NB4 (cell line): ENCODE data around the gene XPC.

DNA sequence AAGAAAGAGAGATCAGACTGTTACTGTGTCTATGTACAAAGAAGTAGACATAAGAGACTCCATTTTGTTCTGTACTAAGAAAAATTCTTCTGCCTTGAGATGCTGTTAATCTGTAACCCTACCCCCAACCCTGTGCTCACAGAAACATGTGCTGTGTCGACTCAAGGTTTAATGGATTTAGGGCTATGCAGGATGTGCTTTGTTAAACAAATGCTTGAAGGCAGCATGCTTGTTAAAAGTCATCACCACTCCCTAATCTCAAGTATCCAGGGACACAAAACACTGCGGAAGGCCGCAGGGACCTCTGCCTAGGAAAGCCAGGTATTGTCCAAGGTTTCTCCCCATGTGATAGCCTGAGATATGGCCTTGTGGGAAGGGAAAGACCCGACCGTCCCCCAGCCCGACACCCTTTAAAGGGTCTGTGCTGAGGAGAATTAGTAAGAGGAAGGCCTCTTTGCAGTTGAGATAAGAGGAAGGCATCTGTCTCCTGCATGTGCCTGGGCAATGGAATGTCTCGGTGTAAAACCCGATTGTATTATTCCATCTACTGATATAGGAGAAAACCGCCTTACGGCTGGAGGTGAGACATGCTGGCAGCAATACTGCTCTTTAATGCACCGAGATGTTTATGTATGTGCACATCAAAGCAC lies 10.3 kb upstream of the RAF1 start:
- RRBS, result no CpG with 5 or more reads among the region's 11 CpGs

- RRBS, result 97% methylated on average over 6 of the region's 22 CpGs
Measured at GRCh38 chr3:12908263-12908841, 67.0 kb upstream of the RPL32 start.

GRCh38 chr3:12926570-12927076 lies 85.3 kb upstream of the RPL32 start:
- RRBS, result no CpG with 5 or more reads among the region's 9 CpGs

- RRBS, result no CpG with 5 or more reads among the region's 15 CpGs
Measured at GRCh38 chr3:12954780-12955480, 113.6 kb upstream of the RPL32 start.

- RRBS, result no CpG with 5 or more reads among the region's 18 CpGs
Measured at GRCh38 chr3:12959657-12960314, 113.4 kb downstream of the IQSEC1 start.

GRCh38 chr3:12967538-12967792 lies 105.8 kb downstream of the IQSEC1 start:
- RRBS, result 2% methylated on average over 26 of the region's 35 CpGs

DNA sequence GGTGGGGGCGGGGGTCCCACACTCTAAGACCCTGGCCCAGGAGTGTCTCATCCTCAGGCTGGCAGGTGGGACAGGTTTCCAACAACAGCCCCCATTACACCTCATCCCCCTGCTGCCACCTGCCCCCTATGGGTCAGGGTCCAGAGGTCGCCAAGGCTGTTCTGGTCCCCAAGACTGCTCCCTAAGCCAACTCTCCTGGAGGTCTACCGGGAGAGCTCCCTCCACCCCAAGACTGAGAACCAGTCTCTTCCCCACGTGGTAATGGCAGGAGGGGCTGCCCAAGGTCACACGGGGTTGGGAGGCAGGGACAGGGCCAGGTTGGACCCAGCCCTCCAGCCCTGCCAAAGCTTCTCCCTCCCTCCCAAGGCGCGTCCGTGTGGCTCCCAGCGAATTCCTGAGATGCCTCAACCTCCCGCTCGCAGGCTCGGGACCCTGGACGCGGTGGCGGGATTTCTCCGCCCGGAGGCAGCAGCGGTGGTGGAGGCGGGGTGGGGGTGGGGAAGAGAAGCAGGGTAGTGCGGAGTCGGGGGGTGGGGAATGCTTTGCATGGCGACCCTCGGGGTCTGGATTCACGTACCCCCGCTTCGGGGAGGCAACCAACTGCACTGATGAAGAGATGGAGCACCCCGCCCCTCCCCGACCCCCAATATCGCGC lies 80.1 kb downstream of the IQSEC1 start:
- RRBS, result no CpG with 5 or more reads among the region's 30 CpGs

- RRBS, result no CpG with 5 or more reads among the region's 7 CpGs
Measured at GRCh38 chr3:13080536-13080820, 7.2 kb upstream of the IQSEC1 start.

DNA sequence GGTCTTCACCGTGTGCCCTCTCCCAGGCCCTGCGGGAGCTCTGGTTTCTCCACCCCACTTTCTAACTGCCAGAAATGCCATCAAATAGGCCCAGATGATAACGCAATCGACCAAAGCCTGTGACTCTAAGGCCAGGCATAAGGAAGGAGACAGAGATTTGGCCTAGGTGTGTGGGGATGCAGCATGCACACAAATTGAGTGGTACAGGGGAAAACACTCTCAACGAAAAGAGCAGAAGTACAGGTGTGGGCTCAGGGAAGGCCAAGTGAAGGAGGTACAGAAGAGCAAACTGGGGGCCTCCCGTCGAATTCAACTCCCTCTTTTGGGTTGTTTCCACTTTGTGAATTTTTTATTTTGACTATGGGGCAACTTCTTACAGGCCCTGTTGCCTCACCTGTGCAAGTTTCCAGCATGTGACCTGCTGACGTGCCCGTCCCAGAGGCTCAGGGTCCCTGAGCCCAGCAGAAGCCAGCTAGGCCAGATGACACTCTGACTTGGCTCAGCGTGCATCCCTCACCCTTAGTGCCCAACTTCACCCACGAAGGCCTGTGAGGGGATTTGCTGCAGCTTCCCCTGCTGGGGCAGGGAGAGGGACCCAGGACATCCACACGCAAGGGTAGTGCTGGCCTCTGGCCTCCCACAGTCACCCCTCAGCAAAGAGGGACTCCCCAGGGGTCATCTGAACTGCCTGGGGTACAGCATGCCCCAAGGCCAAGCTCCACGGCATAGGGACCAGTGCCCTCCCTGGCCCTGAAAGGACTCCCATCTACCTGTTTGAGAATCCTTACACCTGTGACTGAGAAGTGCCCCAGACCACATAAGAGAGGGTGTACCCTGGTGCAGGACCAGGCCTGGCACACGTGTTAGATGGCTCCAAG lies 4.5 kb downstream of the NUP210 start:
- RRBS, result no CpG with 5 or more reads among the region's 14 CpGs

DNA sequence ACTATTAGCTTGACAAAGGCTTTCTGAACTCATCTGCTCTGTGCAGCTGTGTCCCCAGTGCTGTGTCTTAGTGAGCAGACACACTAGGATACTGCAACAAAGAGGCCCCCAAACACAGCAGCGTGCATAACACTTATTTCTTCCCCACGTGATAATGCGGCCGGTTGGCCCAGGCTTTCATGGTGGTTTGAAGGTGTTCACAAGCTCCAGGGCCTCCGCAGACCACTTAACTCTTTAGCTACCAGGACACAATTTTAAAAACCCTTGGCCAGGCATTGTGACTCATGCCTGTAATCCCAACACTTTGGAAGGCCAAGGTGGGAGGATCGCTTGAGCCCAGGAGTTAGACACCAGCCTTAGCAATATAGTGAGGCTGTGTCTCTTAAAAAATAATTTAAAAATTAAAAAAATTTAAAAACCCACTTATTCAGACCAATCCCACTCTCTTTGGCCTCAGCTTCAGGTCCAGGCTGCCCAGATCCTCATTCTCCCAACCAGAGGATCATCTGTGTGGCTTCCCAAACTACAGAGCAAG lies 2.0 kb upstream of the HDAC11 start:
- RRBS, result no CpG with 5 or more reads among the region's 6 CpGs

GRCh38 chr3:13525621-13526581 lies 23.0 kb upstream of the FBLN2 start:
- RRBS, result no CpG with 5 or more reads among the region's 18 CpGs

DNA sequence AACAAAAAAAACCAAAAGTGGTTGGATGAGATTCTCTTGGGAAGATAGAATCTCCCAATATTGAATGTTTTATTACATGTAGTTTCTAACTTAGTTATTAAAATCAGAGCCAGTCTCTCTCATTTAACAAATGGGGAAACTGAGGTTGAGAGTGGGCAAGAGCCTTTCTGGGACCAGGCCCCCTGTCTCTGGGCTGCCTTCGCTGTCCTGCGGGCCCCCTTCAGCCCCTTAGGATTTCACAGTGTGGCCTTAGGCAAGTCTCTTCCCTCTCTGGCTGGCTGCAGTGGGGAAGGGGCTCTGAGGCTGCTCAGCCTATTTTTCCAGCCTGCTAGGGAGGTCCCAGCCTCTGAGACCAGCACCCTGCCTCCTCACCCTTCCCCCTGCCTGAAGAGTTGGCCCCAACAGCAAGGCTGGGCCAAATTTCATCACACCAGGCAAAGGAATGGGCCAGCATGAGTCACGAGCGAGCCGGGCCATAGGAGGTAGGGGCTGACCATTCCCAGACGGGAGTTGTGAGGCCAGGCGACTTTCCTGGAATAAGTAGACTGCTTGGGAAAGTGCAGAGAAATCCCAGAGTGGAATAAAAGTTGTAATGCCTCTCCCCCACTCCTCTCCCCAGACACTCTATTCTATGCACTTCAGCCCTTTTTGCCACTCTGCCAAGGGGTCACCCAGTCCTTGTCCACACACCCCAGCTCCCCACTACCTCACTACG lies 5.8 kb upstream of the FBLN2 start:
- RRBS, result no CpG with 5 or more reads among the region's 8 CpGs

GRCh38 chr3:13639490-13640014 lies 90.6 kb downstream of the FBLN2 start:
- RRBS, result no CpG with 5 or more reads among the region's 9 CpGs

- RRBS, result 40% methylated on average over 6 of the region's 15 CpGs
Measured at GRCh38 chr3:13654843-13655179, 105.9 kb downstream of the FBLN2 start.

DNA sequence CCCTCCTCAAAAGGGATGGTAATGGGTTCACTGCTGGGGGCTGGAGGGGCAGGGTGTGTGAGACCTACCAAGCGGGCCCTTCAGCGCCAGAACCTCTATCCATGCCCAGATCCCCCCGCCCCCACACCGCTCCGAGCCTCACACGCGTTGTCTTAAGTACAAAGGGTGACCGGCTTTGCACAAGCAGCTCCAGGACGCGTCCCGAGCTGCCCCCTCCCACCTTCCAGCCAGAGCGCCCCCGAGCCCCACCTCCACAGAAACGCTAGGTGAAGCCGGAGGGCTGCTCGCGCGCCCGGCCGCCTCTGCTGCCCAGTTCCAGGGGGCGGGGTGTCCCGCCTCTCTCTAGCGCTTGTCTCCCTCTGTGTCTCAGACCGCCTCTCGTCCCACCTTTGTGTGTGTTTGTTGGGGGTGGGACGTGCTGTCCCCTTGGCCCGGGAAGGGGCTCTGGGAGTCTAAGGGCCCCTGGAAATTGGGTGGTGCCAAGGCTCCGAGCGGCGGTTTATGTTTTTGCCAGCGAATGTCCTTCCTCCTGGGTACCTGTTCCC lies 1.1 kb downstream of the WNT7A start:
- RRBS, result 47% methylated on average over 4 of the region's 31 CpGs

GRCh38 chr3:13890344-13891110 lies 10.7 kb upstream of the WNT7A start:
- RRBS, result 65% methylated on average over 2 of the region's 14 CpGs

DNA sequence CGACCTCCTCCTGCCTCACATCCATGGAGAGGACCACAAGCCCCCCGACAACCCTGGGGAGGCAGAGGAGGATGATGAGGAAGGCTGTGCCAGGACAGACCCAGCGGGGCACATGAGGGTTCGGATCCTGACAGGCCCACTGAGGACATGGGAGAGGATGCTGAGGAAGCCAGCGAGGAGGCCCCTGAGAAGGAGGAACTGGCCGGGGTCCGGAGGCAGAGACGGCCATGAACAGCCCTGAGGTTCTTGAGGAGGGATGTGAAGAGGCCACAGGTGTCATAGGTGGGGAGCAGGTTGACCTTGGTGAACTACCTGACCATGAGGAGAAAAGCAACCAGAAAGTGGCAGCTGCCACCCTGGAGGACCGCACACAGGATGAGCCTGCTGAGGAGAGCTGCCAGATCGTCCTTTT lies 55.0 kb upstream of the WNT7A start:
- RRBS, result no CpG with 5 or more reads among the region's 10 CpGs

GRCh38 chr3:14134174-14135033 lies 9.6 kb downstream of the TMEM43 start:
- RRBS, result no CpG with 5 or more reads among the region's 16 CpGs

GRCh38 chr3:14178008-14178993 lies at the start of gene XPC:
Gene XPC, minus strand, starts transcription at chr3:14178601.
- RRBS, result under 1% methylated on average over 33 of the region's 82 CpGs

GRCh38 chr3:14374304-14375025 lies 27.9 kb upstream of the SLC6A6 start:
- RRBS, result no CpG with 5 or more reads among the region's 10 CpGs